Esophagus squamous epithelium (tissue), 4 donors: ENCODE measurements around a stretch of chr1.

DNA sequence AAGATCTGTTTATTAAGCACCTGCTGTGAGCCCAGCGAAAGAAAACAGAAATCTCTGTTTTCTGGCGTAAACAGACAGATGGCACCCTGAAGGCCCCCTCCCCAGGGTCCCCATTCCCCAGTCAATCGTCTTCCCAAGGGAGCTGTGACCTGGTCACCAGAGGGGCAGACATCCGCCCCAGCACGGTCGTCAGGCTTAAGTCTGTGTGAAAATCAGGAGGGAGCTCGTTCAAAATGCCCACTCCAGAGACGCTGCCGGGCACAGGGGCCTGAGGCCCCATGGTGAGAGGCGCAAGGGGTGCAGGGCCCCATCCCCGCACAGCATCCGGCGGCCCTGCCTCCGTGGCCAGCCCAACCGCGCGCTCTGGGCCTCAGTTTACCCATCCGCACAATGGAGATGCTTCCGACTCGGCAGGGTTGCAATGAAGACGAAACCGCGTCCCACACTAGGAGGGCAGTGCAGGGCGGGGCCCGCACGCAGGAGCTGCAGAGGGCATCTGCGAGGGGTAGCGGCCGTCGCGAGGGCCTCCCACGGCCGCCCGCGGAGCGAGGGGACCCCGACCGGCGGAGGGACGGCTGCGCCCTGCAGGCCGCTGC lies 57.9 kb downstream of the NECAP2 start:
- PRO-cap = no peak
- RAMPAGE, long total RNA, 4 experiments = no peak in any of the 4 experiments

DNA sequence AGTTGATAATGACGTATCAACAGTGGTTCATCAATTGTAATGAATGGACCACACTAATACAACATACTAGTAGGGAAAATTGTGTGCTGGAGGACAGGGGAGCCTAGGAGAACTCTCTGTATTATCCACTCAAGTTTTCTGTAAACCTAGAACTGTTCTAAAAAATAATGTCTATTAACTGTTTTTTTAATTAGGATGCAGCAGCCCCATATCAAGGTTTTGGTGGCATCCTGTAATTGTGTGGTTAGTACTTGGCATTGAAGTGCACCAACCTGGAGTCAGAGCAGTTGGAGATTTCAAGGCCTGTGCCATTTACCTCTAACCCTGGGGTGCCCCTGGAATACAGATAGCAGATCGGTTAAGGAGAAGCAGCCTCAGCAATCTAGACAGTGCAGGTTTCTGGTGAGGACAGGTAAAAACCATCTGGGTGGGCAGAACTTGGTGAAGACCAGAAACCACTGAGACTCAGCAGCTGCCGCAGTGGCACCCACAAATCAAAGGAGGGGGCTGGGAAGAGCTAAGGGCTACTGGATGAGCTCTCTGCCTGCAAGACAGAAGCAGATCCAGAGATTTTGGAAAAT lies 166.0 kb downstream of the NECAP2 start:
- PRO-cap = no peak
- RAMPAGE, long total RNA, 4 experiments = no peak in any of the 4 experiments

- PRO-cap = no peak
- RAMPAGE, long total RNA, 4 experiments = no peak in any of the 4 experiments
Observed at GRCh38 chr1:16642345-16642703, 201.8 kb downstream of the NECAP2 start.

DNA sequence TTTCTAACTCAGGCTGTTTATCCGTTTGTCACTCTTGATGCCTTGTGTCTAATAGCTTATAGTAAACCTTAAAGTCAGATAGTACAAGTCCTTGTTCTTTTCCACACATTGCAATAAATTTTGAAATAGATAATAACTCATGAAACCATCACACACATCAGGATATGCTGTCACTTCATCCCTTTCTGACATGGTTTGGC lies 186.4 kb upstream of the CROCC start:
- PRO-cap = no peak
- RAMPAGE, long total RNA, 4 experiments = no peak in any of the 4 experiments

DNA sequence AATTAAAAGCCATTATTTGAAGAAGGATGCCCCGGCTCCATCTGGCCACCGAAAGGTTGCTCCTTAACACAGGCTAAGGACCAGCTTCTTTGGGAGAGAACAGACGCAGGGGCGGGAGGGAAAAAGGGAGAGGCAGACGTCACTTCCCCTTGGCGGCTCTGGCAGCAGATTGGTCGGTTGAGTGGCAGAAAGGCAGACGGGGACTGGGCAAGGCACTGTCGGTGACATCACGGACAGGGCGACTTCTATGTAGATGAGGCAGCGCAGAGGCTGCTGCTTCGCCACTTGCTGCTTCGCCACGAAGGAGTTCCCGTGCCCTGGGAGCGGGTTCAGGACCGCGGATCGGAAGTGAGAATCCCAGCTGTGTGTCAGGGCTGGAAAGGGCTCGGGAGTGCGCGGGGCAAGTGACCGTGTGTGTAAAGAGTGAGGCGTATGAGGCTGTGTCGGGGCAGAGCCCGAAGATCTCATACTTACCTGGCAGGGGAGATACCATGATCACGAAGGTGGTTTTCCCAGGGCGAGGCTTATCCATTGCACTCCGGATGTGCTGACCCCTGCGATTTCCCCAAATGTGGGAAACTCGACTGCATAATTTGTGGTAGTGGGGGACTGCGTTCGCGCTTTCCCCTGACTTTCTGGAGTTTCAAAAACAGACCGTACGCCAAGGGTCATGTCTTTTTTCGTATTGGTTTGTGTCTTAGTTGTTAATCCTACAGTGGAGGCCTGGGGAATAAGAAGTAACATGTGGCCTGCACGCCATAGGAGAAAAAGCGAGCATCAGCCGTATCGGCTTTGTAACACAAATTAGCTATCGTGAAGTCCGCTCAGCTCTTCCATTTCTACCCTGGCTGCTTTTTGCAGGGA lies 181.4 kb upstream of the CROCC start:
- PRO-cap = no peak
- RAMPAGE, long total RNA, 4 experiments = no peak in any of the 4 experiments

- PRO-cap = bidirectional peak, plus-strand start at chr1:16914051, minus-strand start at chr1:16913875
- RAMPAGE, long total RNA, 4 experiments = start-site peak on the plus strand in 4 of 4 experiments, at chr1:16914078-16914121 at its widest, 10 to 53 reads per replicate
Observed at GRCh38 chr1:16913780-16914373, 7.9 kb upstream of the CROCC start.

GRCh38 chr1:16969474-16969980 lies 10.9 kb downstream of the MFAP2 start:
- PRO-cap = no peak
- RAMPAGE, long total RNA, 4 experiments = no peak in any of the 4 experiments

DNA sequence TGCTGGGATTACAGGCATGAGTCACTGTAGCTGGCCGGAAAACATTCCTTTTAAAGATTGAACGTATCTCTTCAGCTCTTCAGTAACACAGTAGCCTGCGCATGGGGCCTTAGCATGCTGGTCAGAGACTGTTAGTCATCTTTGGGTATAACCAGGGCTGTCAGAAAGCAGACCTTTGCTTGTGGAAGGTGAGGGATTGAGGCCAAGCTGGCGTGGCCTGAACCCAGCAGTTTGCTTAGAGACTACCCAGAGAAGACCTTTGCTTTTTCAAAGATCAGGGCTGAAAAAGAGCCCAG lies 9.7 kb upstream of the SDHB start:
- PRO-cap = no peak
- RAMPAGE, long total RNA, 4 experiments = no peak in any of the 4 experiments

DNA sequence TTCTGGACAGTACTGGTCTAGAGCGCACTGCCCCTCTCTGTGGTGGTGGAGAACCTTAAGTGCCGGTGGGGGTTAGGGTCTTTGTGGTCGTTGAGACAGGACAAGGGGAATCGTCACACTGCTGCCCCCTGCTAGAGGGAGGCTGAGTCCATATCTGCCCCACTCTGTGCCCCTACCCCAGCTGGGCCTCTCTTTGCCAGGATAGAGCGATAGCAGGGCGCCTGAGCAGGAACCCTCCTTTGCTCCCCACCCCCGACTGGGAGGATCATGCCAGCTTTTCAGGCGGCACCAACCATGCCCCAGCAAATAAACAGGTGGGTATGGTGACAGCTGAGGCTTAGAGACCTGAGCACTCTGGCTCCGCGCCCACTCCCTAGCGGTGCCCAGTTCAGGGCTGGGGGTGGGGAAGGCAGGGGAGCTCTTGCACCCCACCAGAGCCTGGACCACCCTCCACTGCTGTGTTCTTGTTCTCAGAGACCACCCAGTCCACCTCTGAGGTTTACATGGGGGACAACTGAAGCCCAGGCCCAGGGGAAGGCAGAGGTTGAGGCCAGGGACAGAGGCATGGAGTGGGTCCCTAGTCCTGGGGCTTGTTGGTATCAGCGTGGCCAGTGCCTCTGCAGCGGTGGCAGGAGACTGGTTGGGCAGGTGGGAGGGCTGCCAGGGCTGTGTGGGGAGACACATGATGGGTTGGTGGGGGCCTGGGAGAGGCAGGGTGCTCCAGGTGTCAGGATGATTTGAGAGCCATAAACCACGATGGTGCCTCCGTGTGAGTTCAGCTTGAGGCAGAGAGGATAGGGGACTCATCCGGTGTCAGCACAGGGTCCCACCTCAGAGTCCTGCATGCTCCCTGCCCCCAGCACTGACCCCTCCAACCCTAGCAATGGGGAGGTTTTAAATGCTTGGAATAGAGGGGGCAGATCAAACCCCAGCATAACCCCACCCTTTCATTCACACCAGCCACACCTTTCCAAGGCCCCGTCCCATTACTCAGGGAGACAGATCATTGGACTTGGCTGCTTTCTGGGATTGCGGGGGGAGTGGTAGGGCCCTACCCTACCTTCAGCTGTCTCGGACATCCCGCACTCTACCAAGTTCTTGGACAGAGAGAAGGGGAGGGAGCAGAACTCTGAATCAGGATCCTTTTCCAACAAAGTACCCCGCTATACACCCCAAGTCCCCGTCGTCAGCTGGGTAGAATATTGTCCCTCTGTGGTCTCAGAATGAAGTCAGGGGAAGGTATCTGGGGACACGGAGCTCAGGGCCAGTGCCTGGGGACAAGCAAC lies 1.4 kb downstream of the PADI2 start:
- PRO-cap = no peak
- RAMPAGE, long total RNA, 4 experiments = no peak in any of the 4 experiments

GRCh38 chr1:17204641-17204906 lies 354 bp upstream of the PADI1 start:
- PRO-cap = bidirectional peak, plus-strand start at chr1:17204840, minus-strand start at chr1:17204699
- RAMPAGE, long total RNA, 4 experiments = no peak in any of the 4 experiments

DNA sequence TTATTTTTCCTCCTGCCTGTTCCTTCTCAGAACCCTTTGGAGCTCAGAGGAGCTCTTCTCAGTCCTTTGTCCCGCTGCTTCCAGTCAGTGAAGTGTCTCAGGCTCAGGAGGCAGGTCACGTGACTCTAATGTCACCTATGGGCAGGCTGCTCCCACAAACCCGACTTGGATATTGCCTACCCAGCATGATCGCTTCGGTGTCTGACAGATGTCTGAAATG lies 5.2 kb downstream of the PADI6 start:
- PRO-cap = no peak
- RAMPAGE, long total RNA, 4 experiments = no peak in any of the 4 experiments

DNA sequence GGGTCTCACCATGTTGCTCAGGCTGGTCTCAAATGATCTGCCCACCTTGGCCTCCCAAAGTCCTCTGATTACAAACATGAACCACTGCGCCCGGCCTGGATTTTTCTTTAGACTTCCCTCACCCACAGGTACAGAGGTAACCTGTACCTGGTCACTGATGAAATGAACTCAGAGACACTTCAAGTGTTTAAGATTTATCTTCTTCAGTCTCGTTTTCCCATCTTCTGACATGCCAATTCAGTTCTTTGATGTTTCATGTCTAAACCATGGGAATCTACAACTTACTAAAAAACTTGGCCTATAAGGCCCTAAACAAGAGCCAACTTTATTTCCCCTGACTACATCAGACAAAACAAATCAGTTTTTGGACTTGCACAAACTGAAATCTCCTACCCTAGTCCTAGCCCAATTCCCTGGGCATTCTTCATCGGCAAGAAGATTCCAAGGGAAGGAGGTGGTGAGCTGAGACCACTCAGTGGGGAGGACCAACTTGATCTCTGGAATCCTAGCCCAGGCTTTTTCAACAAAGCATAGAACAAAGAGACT lies 24.6 kb downstream of the RCC2 start:
- PRO-cap = no peak
- RAMPAGE, long total RNA, 4 experiments = no peak in any of the 4 experiments

DNA sequence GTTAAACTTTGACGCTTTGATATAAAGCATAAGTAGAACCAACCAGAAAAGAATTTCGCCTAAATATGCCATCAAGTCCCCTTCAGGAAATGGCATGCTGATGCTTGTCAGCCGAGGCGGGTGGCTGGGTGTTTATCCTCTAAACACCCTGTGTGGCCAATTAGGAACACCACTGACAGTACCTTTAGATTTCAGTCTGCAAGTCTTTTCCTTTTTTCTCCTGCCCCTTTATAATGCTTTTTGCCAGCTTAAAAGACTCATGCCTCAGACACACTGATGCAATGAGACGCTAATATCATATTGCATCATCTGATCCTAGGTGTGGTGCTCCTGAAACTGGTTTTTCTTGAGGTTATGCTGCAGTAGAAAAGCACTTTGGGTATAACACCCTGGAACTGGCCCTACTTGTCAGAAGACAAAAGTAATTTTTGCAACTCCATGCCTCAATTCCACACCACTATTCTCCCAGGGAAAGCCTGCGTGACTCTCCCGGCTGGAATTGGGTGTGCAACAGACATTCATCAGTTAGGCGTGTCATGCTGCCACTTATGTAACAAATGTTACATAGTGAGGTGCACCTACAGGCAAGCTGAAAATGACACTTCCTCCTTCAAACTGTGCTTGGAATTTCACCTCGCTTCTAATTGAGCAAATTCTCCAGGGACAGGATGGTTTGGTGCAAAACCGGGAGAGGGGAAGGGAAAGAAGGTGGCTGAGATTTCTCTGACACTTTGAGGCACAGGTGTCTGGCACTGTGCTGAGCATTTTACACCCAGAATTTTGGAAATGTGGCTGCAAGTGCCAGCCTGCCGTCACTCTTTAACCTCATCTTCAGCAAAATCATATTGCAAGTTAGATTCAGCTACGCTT lies 2.0 kb upstream of the RCC2 start:
- PRO-cap = bidirectional peak, plus-strand start at position 592 of the sequence, minus-strand start at position 275 of the sequence
- RAMPAGE, long total RNA, 4 experiments = start-site peak on the minus strand in 2 of 4 experiments, centred at positions 164 to 180 of the sequence, 15 to 67 reads per replicate

GRCh38 chr1:17531338-17532544 lies 7.8 kb upstream of the ARHGEF10L start:
- PRO-cap = unidirectional peak, plus-strand start at chr1:17532106
- RAMPAGE, long total RNA, 4 experiments = no peak in any of the 4 experiments

GRCh38 chr1:17564519-17565069 lies 25.1 kb downstream of the ARHGEF10L start:
- PRO-cap = no peak
- RAMPAGE, long total RNA, 4 experiments = no peak in any of the 4 experiments

GRCh38 chr1:17586137-17587119 lies 46.9 kb downstream of the ARHGEF10L start:
- PRO-cap = no peak
- RAMPAGE, long total RNA, 4 experiments = no peak in any of the 4 experiments

DNA sequence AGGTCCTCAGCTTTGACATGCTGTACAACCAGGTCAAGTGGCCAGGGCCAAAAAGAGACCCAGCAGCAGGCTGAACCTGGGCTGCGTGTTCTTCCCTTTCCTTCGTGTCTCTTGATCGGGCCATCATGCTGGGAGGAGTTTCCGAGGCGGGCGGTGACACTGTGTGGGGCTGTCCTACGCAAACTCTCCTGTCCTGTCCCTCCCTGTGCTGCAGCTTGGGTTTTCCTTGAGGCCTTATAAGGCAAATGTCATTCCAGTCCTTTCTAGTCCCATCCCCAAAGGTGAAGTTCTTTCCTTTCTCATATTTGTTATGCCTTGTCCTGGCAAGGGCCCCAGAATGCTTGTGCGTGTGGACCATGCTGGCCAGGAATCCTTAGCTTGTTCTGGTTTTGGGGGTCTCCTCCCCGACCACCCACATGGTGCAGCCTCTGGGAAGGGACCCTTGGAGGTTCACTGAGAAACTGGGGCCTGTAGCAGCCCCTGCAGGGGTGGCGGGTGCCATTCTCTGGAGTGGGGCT lies 56.8 kb downstream of the ARHGEF10L start:
- PRO-cap = bidirectional peak, plus-strand start at position 333 of the sequence, minus-strand start at position 113 of the sequence
- RAMPAGE, long total RNA, 4 experiments = no peak in any of the 4 experiments

- PRO-cap = no peak
- RAMPAGE, long total RNA, 4 experiments = no peak in any of the 4 experiments
Observed at GRCh38 chr1:17759195-17759621, 4.1 kb downstream of the ACTL8 start.

- PRO-cap = unidirectional peak, minus-strand start at chr1:17861128
- RAMPAGE, long total RNA, 4 experiments = no peak in any of the 4 experiments
Observed at GRCh38 chr1:17860857-17861223, 105.7 kb downstream of the ACTL8 start.

DNA sequence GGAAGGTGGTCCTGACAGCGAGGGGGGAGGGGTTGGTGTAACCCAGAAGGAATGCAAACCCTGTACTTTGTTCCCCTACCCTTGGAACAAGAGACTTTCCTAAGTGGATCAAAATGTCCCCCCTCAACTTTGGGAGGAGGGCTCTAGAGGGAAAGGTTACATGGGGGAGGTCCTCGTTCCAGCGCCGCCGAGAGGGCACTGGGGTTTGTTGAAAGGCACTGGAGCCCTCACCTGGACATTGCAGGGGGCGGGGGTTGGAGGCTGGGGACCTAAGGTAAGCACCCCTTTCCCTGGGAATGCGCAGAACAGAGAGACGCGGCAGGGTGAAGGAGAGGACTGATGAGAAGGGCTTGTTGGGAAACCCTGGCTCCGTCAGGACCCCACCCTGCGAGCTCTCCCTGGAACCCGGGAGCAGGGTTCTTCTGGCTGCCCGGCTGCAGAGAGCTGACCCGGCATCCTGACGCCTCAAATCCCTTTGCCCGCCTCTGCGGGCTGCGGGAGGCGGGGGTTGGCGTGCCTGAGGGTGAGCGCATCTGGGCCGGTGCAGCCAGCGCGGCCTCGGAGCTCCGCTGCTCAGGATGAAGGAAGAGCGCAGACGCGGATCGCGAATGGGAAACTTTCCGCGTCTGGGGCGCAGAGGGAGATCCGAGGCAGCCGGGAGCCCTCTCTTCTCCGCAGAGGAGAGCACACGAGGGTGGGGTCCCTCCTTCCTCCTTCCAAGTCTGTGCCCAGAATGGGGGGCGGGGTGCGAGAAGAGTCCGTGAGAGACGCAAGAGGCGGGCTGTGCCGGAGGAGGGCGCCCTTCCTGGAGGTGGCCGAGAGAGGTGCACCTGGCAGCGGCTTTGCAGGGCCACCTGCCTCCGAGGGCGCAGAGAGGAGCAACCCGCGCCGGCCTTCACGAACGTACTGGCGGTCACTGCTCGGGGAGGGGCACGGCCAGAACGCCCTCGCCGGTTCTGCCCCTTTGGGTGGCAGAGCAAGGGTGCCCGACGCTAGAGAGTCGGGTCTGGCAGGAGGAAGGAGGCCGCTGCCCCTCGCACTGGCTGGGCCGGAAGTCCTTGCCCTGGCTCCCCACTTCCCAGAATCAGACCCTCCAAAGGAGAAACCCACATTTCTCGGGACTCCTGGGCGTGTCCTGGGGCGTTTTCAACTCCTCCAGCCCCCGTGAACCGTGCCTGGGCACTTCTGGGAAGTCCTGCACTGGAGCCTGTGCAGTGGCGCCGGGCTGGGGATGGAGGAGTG lies 2.4 kb downstream of the IGSF21 start:
- PRO-cap = bidirectional peak, plus-strand start at position 799 of the sequence, minus-strand start at position 726 of the sequence
- RAMPAGE, long total RNA, 4 experiments = no peak in any of the 4 experiments